ENCODE measurements around a stretch of chr3.

- RRBS: no CpG with 5 or more reads among the region's 4 CpGs
These were observed 424.5 kb downstream of the TIGIT start for GRCh38 chr3:114718384-114718596.

DNA sequence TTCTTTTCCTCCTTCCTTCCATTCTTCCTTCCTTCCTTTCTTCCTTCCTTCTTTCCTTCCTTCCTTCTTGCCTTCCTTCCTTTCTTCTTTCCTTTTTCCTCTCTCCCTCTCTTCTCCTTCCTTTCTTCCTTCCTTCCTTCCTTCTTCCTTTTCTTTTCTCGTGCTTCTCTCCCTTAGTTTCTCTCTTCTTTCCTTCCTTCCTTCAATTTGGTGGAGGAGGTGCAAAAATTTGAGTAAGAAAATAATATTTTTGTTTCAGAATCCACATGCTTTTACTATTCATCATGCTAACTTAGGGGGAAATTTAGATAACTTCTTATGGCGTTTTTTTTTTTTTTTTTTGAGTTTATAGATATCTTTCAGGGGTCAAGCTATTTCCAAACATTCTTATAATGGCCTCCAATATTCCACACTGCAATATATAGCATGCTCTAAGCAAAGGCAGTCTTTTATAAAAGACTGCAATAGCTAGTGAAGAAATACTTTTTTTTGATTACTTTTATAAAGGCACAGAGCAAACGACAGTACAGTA is 287.8 kb downstream of the ZBTB20 start:
- RRBS: no CpG with 5 or more reads among the region's 3 CpGs

GRCh38 chr3:114892045-114892602 is 255.0 kb downstream of the ZBTB20 start:
- RRBS: no CpG with 5 or more reads among the region's 2 CpGs

DNA sequence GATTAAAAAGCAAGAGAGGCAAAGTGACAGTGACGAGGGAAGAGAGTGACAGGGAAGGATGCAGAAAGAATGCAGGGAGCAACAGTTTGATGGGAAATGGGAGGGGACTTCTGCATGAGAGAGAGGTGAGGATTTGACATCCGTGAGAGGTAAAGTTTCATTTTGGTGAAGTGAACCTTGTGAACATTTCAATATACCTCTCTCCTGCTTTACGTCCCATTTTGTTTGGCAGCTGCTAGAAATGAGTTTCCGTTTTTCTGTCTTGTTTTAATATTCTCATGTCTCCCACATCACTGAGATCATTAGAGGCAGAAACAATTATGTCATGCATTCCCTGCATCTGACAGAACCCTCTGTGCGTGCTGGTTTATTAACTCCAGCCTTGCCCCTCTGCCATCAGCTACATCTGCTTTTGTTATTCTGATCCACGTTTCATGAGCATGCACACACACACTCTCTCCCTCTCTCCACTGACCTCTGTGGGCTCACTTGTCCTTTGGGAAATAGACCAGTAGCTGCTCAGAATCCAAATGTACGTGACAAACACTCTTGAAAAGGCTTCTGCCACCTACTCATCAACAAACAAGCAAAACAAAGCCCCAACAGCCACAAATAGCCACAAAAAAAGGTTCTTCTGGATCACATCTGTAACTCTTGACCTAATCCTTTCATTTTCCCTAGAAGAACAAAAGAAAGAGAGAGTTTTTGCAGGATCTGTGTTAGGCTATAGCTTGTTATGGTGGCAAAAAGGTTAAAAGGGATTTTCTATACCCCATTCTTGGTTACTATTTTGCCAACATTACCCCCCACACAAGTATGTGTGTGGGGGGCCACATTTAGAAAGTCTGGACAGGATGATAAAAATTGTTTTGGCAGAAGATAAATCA is 161.9 kb downstream of the GAP43 start:
- RRBS: no CpG with 5 or more reads among the region's 7 CpGs

- RRBS: no CpG with 5 or more reads among the region's 6 CpGs
These were observed 208.0 kb downstream of the GAP43 start for GRCh38 chr3:115831214-115831894.

DNA sequence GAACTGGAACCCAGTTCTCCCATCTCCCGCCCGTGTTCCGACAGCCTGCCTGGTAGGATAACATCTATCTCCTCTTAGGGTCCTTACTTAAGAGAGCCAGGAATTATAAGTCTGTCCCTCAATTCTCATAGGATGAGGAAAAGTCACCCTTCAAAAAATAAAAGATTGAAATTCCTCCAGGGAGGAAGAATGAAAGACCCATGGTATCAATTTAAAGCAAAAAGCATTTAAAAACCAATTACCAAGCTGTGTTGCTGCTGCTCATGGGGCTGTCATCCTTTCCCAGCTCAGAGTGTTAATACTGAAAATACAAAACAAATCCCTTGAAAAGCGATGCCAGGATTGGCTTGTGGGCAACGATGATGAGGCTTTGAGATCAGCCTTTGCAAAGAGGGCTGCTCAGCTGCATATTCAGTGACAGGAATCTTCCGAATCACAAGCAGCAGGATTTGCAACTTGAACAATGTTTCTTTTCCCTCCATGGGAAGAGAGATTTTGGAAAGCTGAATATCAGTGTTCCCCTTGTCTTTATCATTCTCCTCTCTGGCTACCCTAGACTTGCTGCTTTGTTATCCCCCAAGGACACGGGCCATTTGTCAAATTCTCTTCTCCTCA is 375.6 kb downstream of the GAP43 start:
- RRBS: no CpG with 5 or more reads among the region's 7 CpGs

GRCh38 chr3:116914212-116914577 is 468.9 kb upstream of the LSAMP start:
- RRBS: no CpG with 5 or more reads among the region's 2 CpGs

DNA sequence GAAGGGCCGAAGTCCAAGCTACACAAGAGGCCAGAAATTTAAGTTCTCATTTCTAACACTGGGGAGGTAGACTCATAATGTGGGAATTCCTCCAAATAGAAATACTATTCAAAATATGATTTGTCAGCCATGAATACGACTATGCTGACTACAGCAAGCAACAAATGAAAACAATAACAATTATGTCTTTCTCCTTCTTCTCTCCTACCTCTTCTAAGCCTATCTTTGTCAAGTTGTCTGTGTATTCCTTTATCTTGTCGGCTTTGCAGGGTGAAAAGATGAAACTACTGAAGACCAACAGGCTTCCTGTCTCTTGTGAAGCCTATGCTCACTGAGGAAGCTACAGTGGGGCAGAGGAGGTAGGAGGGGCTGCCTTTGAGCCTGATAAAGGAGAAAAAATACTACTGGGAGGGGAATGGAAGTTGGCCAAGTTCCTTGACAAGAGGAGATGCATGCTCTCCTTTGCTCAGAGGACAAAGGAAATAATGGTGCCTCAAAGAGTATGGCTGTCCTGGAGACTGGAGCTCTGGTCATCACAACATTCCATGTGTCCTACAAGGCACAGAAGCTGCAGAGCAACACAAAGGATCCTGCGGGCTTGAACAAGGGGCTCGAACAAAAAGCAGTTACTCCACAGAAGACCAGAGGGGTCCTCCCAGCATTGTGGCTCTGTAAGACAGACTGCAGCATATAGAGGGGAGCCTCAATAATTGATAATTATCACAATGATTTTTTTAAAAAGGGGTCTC is 92.0 kb downstream of the IGSF11 start:
- RRBS: no CpG with 5 or more reads among the region's 5 CpGs

DNA sequence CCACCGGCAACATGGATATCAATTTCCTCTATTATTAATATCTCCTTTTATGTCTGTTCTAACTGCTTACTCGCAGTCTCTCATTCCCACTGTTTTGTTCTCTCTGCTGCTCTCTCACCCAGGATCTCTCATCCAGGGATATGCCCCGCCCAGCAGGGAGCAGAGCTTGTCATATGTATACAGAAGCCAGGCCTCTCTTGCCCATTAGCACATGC is 61.7 kb downstream of the IGSF11 start:
- RRBS: no CpG with 5 or more reads among the region's 3 CpGs

GRCh38 chr3:119278972-119279665 is 15.1 kb upstream of the ARHGAP31 start:
- RRBS: no CpG with 5 or more reads among the region's 9 CpGs

- RRBS: no CpG with 5 or more reads among the region's 13 CpGs
These were observed 43.1 kb downstream of the ARHGAP31 start for GRCh38 chr3:119337197-119337809.

- RRBS: no CpG with 5 or more reads among the region's 10 CpGs
These were observed 23.5 kb downstream of the TMEM39A start for GRCh38 chr3:119439791-119440470.

GRCh38 chr3:119500509-119501116 is 2.3 kb downstream of the TIMMDC1 start:
- RRBS: no CpG with 5 or more reads among the region's 4 CpGs

GRCh38 chr3:119658810-119659773 is 1.3 kb downstream of the POPDC2 start:
- RRBS: no CpG with 5 or more reads among the region's 6 CpGs

DNA sequence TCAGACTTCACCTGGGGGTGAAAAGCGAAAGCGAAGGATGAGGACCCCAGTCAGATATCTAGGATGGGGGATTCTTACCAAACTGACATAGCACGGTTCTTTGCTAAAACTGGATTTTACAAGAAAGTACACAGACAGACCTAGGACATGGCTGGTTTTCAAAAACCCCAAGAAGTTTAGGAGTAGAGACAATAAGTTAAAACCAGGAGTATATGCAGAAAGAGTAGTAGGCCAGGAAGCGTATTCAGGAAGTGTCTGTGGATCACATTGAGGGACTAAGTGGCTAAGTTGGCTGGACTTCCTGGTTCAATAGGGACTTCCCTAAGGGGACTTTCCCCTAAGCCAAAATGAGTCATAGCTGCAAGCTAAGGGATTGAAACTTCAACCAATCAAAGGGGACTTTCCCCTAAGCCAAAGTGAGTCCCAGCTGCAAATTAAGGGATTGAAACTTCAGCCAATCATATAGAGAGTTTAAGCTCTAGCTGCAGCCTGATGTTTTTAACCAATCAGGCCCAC is 2.4 kb upstream of the CFAP91 start:
- RRBS: no CpG with 5 or more reads among the region's 4 CpGs

DNA sequence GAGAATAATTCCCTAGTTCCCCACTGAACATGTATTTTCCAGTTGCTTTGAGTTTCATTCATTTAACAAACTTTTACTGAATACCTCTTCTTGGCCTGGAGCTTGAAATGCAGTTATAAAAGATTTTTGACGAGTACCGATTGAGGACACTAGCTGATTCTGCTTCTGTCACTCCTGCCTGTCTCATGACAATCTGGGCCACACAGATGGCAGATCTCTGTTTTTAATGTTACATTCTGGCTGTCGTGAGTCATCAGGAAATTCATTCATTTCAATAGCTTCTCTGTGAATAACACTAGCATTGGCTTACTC is 29.1 kb downstream of the CFAP91 start:
- RRBS: no CpG with 5 or more reads among the region's 3 CpGs

GRCh38 chr3:119747282-119748026 is 34.4 kb upstream of the NR1I2 start:
- RRBS: no CpG with 5 or more reads among the region's 5 CpGs

DNA sequence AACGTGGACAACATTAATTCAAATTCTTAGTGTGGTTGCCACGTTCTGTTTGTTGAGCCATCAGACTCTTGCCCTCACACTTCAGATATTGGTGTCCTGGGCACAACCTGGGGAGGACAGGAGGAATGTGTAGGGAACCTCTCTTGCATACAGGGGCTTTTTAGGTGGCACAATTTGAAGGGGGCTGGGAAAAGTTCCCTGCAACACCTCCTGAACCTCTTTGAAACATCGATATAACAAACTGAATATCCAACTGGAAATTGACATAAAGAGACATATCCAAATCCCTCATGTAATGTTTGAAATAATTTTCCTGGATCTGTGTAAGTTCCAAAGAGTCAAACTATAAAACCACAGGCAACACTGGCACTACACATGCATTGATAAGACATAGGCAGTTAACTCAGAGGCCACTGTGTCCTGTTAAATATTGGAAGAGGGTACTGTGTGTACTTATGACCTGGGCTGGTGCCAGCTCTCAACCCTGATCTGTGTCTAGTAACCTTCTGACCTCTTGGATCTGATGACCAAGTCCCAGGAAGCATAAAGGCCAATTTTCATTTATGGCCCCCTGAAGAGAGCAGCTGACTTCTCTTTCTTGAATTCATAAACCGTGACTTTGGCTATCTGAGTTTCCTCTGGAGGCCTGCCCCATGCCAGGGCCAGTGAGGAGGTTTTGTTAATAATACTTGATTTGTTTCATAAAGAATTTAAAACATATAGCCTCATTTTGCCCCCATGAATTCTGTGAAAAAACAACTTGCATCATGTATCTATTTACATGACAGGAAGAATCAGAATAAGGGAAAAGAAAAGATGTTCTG is 4.5 kb downstream of the NR1I2 start:
- RRBS: no CpG with 5 or more reads among the region's 4 CpGs

DNA sequence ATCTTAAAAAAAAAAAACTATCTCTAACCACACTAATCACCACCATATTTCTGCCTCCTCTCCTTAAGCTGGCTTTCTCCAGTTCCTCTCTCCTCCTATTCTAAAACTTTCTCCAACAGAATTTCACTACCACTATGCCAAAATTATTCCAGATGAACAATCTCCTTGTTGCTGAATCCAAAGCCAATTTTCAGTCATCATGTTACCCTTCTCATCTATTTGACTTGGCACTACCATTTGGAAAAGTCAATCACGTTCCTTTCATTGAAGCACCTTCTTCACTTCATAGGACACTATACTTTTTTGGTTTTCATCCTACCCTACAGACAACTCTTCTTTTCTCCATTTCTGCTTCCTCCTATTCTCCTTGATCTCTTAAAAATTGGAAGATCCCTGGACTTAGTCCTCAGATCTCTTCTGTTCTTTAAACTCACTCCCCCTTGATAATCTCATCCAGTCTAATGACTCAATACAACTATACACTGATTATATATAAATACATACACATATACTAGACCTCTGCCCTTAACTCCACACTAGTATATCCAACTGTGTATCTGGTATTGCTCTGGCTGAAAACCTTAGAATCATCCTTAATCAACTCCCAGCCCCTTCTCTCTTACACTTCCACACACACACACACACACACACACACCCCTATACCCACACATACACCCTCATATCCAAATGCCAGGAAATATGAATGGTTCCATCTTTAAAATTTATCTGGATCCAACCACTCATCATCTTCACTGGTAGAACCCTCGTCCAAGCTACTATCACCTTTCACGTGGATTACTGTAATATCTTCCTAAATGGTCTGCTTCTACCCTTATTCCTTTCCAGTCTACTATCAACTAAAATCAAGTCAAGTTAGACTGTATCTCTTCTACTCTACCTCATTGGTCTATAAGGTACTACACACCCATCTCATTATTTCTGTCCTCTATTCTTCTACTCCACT is 144.1 kb downstream of the NR1I2 start:
- RRBS: no CpG with 5 or more reads among the region's 3 CpGs